ENCODE measurements around a stretch of chrX.

- PRO-cap = no peak
Measured at GRCh38 chrX:30843552-30844246, 45.4 kb downstream of the TAB3 start.

DNA sequence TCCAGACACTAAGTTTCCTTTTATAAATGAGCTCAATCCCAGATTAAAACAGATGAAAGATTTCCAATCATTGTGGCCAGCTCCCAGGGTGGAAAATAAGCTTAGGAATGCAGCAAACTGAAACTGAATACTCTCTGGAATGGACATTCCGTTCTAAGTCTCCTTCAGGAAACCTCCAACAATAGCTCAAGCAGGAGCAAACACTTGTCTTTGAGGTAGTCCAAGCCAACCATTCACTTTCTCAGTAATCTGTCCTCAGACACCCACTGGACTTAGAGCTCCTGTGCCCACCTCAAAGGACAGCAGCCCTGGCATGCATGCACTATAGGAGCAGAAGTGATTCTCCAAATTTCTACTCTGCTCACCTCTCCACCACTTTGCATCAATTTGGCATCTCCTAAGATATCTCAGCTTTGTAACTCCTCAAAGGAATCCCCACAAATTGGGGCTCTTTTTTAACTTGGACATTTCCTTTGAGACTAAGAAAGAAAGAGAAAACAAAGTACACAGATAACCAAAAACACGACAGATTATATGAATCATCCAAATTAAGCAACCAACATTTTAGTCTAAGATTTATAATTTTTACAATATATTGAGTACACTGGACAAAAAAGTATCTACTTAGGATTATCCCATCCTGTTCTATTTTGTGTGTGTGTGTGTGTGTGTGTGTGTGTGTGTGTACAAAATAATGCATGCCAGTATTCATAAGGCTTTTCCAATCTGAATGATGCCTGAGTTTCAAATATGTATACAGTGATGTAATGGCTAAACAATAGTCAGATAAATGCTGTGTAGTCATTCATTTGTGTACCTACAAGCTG is 16.1 kb downstream of the DMD start:
- PRO-cap = no peak

- PRO-cap = no peak
Measured at GRCh38 chrX:33203774-33204653, 7.3 kb downstream of the DMD start.

GRCh38 chrX:33726183-33726628 is 405.9 kb downstream of the FAM47A start:
- PRO-cap = no peak

DNA sequence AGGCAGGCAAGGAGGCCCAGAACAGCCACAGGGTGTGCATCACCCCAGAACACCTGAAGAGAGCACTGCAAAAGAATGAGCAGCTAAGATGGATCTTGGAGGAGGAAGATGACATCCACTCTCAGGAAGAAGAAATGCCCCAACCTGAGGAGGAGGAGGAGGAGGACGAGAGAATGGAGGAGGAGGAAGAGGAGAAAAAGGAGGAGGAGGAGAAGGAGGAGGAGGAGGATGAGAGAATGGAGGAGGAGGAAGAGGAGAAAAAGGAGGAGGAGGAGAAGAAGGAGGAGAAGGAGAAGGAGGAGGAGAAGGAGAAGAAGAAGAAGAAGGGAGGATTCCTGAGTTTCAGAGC is 288.1 kb upstream of the FAM47C start:
- PRO-cap = unidirectional peak, plus-strand start at position 203 of the sequence

DNA sequence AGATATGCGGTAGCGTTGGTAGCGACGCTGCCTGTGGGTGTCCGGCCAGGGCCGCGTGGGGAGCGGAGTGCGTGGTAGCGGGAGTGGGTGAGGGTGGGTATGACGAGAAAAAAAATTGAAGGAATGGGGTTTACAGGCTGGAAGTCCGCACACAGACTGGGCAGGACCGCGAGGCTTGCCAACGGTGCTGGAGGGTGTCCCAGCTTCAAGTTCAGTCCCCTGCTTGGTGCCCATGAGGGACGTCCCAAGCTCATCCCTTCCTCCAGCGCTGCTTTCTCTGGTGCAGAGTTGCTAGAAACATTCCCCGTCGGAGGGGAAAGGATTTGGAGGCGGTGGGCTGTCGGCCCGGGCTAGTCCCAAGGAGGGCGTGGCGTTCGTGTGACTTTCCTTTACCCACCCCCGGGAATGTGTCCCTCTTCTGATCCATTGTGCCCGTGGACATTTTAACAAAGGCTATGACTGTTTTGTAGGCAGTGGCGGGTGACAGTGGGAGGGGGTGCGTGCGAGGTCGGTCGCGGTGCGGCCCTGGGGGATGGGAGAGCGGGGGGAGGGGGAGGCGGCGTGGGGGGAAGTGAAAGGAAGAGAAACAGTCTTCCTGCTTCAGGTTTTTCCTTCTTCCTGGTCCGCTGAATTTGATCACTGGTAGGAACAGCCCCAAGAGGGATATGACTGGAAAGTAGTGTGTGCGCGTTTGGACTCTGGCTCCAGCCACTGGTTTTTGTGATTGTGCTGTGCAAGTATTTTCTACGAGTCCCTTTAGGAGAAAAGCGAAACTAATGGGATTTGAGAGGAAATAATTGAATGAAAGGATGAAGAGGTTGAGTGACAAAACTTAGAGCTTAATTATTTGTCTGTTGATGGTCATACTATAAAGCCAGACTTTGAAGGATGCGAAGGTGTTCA is 598 bp downstream of the PRRG1 start:
- PRO-cap = bidirectional peak, plus-strand start at position 635 of the sequence, minus-strand start at position 620 of the sequence; unidirectional peak, minus-strand start at position 713 of the sequence

DNA sequence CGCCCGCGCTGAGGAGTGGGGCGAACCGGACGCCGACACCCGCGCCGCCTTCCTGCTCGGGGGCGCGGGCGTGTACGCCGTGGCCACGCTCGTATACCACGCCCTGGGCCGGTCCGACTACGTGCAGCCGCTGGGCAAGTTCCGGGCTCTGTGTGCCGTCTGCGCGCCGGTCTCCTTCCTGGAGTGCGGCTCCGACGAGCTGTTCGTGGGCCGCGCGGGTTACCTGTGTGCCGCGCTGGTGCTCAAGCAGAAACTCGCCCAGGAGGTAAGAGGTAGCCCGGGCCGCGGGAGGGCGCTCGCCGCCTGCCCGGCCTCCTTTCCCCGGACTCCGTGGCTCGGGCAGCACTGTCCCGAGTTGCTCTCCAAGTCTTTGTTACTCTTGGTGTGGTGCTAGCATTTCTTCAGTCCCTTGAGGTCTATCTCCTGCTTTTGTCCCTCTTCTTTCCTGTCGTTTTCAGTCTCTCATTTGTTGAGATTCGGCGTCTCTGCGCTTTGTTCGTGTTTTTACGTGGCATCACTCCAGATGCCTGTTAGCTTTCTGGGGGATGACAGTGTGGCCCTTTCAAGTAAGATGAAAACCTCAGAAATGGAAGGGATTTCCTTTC is 820 bp downstream of the LANCL3 start:
- PRO-cap = no peak

- PRO-cap = no peak
Measured at GRCh38 chrX:37783240-37783911, 3.5 kb downstream of the CYBB start.

GRCh38 chrX:38160972-38161180 is 59.8 kb downstream of the SRPX start:
- PRO-cap = unidirectional peak, plus-strand start at chrX:38161023

DNA sequence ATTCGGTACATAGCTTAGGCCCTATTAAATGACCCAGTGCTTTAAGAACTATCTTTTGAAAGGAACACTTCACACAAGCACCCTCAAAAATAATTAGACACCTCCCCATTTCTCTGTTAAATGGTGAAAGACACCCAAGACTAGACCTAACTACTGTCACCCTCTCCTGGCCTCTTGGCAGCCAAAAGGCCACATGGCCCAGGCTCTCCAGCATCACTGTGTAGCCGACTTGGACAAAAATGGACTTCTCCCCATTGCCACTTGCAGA is 1.9 kb downstream of the MID1IP1 start:
- PRO-cap = no peak

DNA sequence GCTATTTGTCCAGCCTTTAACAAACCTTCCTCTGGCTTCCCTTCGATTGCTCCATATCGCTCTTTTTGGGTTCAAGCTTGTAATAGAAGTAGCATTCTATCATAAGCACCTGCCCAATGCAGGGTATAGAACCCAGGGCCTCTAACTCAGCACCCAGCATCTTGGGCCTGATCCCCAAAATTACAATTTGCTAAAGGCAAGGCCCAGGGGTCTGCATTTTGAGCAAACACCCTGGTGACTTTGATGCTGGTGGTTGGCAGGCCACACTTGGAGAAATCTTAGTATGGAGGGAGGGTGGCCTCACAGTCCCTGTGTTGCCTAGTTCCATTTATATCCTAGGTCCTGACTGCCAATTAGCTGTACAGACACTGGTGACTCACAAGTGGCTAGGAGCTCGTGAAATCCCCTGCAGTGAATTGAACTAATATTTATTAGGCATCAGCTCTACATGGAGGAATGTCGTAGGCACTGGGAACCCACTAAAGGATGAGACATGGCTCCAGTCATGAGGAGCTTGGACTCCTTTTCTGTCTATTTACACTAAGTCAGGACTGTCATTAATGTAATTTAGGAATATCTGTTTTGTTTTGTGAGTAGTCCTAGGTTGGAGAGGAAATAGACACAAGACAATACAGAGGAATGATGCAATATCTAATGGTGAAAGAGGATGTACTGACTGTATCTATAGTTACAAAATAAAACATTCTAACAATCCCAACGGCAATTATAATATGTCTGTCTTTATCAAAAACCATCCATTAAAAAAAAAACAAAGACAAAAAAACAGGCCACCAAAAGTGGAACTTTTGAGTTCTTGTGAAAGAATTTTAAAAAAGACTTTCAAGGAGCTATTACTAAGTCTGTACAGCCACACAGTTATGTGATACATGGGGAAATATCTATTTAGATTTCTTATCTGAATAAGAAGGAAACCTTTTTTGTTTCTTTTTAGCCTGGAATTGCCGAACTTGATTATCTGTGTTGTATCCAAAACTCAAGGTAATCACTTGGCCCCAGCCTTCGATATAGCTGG is 67.7 kb downstream of the MID1IP1 start:
- PRO-cap = no peak

- PRO-cap = no peak
Measured at GRCh38 chrX:39145017-39145477, 343.8 kb downstream of the MID1IP1 start.

DNA sequence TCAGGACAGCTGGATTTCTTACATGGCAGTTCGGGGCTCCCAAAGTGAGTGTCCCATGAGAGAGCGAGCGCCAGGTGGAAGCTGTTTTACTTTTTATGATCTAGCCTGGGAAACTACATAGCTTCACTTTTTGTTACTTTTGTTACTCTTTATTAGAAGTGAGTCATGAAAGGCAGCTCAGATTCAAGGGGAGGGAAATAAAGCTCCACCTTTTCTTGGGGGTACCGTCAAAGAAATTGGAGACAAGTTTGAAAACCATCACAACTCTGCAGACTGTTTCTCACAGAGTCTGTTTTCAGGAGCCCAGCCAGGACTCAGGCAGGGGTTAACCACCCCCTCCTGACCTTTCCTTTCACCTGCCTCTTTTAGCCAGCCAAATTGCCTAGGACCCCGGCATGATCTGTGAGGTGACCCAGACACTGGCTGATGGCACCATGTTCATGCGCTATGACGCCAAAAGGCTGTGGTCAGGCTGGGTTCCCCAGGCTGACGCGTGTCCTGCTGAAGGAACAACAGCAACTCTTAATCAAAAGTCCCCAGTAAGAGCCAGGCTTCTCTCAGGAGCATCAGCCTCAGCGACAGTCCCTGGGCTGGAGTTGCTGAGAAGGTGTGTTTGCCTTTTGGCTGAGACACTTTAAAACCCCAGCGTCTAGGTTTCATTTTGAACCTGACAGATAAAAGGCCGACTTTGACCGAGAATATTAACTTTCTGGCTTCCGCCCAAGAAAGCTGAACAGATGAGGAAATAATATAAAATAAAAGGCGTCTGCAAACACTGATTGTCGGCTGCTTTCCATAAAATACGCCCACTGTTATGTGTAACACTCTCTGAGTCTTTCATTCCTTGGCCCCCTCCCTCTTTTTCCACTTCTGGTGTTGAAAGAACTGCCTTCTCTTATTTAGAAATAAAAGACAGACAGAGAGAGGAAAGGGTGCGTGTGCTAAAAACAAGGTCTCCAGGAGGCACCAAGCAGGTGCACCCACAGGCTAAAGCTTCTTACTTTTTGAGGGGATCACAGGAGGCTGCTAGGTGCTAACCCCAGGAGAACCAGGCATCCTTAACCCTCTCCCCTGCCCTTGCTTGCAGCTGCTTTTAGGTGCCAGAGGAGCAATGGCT is 373.5 kb downstream of the MID1IP1 start:
- PRO-cap = unidirectional peak, plus-strand start at position 581 of the sequence

DNA sequence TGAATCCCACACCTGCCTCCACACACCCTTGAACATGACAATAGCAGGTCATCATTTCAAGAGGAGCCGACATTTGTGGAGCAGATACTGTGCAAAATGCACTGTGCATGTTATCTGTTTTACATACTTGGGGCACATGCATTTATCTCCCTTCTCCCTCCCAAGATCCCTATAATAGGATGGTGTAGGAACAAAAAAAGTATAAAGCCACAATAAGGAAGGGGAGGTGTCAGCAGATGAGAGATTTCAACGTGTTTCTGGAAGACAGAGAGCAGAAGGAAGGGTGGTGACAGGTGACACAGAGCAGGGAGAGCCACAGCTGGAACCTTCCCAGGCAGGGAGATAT is 107.5 kb downstream of the BCOR start:
- PRO-cap = unidirectional peak, plus-strand start at position 274 of the sequence

GRCh38 chrX:40005160-40005938 is 92.4 kb downstream of the BCOR start:
- PRO-cap = no peak

- PRO-cap = no peak
Measured at GRCh38 chrX:40070888-40071216, 26.9 kb downstream of the BCOR start.

DNA sequence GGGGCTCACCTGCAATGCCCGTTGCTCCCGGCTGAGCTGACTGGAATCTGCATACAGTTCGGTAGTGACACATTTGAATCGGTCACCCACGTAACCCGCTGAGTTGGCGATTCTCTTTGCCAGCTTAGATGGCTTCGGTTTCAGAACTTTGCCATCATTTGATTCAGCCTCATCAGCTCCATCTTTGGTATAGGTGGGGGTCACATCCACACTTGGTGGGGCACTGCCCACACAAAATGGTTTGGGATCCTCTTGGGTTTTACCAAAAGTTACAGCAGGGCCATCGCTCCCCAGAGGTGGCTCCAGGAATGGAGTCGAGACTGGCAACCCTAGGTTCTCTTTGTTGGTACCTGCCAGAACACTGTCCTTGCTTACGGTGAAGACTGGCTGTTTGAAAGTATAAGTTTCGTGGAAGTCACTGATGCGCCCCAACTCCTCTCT is 25.4 kb downstream of the BCOR start:
- PRO-cap = no peak

DNA sequence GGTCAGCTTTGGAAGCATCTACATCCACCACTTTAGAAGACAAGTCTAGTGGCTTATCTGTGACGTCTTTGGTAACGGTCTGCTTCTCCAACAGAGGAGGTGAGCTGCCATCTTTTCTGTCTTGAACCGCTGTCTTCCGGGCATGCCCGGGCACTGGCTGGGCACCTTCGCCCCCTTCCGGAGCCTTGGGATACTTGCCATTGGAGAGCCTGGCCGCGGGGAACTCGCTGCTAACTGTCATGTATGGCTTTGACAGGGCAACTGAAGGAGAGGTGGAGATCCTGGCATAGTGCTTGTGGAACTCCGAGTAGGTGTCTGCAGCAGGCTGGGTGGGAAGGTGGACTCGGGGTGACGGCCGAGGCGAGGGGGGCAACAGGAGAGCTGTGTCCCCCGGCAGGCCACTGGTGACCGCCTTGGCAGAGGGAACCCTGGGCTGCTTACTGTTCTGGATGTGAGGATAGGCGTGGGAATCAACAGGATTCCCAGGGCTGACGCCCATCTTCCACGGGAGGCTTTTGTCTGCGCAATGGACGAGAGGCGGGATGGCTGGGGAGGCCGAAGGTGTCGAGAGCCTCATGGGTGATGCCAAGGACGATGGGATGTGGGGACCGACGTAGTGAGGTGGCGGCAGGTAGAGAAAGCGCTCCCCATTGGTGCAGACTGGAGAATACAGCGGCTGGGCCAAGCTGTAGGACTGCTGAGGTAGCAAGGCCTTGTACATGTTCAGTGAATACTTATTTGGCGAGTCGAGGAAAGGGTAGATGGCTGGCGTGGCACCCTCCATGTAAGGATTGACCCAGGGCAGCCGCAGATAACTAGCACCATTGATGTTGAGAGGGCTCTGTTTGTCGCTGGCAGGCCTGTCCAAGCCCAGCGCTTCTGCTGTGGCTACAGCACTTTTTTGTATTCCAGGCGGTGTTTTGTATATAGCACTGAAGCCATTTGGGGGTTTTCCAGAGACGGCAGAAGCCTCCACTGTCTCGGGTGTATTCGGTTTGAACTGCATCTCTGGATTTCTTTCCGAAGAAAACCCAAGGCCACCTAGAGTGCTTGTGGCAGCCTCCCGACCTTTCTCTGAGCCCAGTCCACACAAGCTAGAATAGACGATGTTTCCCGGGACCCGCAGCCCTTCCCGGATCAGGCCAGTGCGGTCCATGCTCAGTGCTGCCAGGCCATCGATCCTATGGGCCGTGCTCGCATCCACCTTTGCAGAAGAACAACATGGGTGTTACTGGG is 23.4 kb downstream of the BCOR start:
- PRO-cap = no peak

DNA sequence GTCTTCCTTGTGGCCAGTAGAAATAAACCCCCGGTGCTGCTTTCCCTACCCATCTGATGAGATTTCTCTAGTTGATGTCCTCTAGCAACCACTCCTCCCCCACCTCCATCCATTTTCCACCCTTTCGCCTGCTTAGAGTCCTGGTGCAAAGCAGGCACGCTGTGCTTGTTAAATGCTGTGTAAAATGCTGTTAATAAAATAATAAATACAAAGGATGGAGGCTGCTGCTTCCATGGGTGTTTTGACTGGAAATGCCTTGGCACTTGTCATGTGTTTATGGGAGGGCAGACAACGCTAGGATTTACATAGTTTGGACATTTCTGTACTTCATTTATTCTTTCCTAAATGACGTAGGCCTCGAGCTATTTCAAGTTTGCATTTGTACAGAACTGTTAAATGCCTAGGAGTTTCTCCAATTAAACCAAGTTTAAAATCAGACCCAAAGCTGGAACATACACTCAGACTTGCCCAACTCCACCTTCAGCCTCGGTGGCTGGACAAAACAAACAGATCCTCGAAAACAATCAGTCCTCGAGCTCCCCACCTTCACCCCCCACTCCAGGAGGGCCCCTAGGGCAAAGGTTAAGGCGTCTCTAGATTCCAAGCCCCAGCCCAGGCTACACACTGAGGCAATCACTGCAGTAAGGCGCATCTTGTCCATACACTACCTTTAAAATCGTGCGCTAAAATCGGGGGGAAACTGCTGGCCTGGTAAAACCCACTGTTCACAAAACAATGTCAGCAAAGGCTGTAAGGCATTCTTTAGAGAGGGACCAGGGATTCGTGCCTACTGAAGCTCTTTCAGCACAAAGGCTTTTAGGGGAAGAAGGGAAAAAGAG is 9.9 kb downstream of the BCOR start:
- PRO-cap = no peak

- PRO-cap = no peak
Measured at GRCh38 chrX:40100751-40101607, 3.2 kb upstream of the BCOR start.

Measured in rectum (tissue), 1 donor.